Melanocyte of skin (primary cell): ENCODE results near the genes MIER2, FGF22, RNF126 and GRIN3B.

- CAGE, long polyA plus RNA, 2 experiments: no peak in any of the 2 experiments
These were observed 4.4 kb upstream of the PLPP2 start for GRCh38 chr19:295543-296159.

DNA sequence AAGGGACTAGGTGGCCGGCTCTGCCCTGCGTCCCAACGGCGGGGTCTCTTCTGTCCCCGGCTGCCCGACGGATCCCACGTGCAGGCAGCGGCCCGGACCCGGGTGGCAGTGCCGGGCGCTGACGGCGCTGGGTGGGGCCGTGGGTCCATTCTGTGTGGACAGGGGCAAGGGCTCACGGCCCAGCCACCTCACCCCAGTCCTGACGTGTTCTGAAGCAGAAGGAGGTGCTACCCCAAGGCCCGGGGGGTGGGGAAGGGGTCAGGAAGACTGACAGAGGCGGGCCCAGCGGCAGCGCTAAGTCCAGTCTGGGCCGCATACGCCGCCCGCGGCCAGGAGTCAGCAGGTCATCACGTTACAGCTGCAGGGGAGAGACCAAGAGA is 15.1 kb upstream of the PLPP2 start:
- CAGE, long polyA plus RNA, 2 experiments: no peak in any of the 2 experiments

GRCh38 chr19:342477-343074 is 2.0 kb downstream of the MIER2 start:
- CAGE, long polyA plus RNA, 2 experiments: no peak in any of the 2 experiments

- CAGE, long polyA plus RNA, 2 experiments: start-site peak on the minus strand in 1 of 2 experiments, at chr19:344792-344817 at its widest, 34 to 203 reads per replicate
These were observed at the start of gene MIER2 for GRCh38 chr19:344649-345012. Gene MIER2 (minus strand): TSS chr19:344796.

DNA sequence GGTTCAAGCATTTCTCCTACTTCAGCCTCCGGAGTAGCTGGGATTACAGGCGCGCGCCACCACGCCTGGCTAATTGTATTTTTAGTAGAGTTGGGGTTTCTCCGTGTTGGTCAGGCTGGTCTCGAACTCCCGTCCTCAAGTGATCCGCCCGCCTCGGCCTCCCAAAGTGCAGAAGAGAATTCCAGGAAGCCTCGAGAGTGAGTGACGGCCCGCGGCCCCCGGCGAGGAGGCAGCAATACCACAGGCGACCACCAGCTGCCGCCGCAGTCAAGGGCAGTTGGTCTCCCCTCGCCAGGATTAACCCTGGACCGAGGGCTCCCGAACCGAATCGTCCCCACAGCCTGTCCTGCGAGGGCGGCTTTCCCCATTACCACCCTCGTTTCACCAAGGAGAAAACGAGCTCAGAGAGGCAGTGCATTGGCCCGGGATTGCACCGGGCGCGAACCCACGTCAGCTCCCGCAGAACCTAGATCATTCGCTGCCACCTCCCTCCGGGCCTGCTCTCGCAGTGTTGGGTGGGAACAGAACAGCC is 8.1 kb upstream of the THEG start:
- CAGE, long polyA plus RNA, 2 experiments: no peak in any of the 2 experiments

- CAGE, long polyA plus RNA, 2 experiments: no peak in any of the 2 experiments
These were observed 1.1 kb downstream of the SHC2 start for GRCh38 chr19:459444-460497.

DNA sequence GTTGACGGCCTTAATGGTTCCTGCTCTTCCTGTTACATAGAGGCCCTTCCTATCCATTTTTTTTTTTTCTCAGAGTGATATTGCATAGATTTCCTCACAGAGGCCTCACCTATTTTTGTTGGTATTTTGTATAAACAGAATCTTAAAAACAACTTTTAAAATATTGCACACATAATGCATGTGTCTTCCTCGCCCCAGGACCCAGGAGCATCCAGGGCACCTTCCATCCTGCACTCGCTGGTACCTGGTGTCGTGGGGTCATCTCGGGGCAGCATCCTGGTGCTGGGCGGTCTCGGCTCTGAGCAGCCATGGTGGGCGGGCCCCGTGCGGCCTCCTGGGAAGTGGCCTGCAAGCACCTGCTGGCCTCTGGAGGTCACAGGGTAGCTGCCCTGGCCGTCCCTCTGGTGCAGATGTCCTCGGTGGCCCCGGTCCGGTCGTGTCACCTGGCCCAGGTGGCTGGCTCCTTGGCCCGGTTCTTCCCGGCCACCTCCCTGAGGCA is 5.3 kb upstream of the GZMM start:
- CAGE, long polyA plus RNA, 2 experiments: no peak in any of the 2 experiments

- CAGE, long polyA plus RNA, 2 experiments: no peak in any of the 2 experiments
These were observed at the start of gene FGF22 for GRCh38 chr19:639401-640237. Gene FGF22 (plus strand): TSS chr19:639879.

- CAGE, long polyA plus RNA, 2 experiments: no peak in any of the 2 experiments
These were observed 4.6 kb downstream of the RNF126 start for GRCh38 chr19:658261-658942.

- CAGE, long polyA plus RNA, 2 experiments: start-site peak on the minus strand in 1 of 2 experiments, at chr19:663177-663224 at its widest, 51 to 230 reads per replicate
These were observed at the start of gene RNF126 for GRCh38 chr19:663018-664103. Gene RNF126 (minus strand): TSS chr19:663214.

GRCh38 chr19:719714-720356 is 11.1 kb downstream of the PALM start:
- CAGE, long polyA plus RNA, 2 experiments: no peak in any of the 2 experiments

DNA sequence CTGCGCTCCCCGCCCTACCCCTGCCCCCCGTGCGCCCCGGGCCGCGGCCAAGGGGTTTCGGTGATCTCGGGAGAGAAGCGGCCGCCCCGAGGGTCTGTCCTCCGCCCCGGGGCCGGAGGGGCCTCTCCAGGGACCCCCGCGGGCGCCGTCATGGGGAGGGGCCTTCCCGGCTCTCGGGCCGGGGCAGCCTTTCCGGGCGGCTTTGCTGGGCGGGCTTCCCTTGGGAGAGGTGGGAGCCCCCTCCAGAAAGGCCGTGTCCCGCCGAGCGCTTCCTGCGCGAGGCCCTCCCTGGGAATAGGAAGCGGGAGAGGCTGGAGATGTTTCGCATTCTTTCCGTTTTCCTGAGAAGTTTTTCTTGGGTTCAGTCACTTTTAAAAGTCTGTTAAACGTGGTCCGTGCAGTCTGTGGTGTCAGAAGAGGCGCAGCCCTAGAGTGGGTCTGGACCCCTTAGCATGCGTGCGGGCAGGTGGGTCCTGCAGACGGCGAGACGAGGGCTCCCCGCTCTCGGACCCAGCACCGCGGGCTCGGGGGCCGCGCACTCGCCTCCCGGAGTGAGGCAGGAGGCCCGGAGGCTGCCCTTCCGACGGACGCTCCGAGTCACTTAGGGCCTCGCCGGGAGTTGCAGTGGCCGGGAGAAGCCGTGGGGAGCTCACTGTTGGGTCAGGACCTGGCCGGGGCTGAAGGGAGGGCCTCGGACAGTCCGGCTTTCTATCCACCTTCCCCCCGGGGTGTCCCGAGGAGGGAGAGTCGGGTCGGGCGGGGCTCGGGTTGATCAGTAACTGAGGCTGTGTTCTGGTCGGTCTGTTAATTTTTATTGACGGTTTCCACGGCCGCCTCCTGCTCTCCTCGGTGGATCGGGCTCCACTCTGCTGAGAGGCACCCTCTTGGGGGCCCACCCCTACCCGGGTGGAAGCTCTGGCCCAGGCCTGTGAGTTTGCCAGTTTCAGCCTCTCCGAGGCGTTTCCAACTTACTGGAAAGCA is 1.1 kb downstream of the PTBP1 start:
- CAGE, long polyA plus RNA, 2 experiments: no peak in any of the 2 experiments

- CAGE, long polyA plus RNA, 2 experiments: no peak in any of the 2 experiments
These were observed 3.5 kb upstream of the ELANE start for GRCh38 chr19:848515-849053.

DNA sequence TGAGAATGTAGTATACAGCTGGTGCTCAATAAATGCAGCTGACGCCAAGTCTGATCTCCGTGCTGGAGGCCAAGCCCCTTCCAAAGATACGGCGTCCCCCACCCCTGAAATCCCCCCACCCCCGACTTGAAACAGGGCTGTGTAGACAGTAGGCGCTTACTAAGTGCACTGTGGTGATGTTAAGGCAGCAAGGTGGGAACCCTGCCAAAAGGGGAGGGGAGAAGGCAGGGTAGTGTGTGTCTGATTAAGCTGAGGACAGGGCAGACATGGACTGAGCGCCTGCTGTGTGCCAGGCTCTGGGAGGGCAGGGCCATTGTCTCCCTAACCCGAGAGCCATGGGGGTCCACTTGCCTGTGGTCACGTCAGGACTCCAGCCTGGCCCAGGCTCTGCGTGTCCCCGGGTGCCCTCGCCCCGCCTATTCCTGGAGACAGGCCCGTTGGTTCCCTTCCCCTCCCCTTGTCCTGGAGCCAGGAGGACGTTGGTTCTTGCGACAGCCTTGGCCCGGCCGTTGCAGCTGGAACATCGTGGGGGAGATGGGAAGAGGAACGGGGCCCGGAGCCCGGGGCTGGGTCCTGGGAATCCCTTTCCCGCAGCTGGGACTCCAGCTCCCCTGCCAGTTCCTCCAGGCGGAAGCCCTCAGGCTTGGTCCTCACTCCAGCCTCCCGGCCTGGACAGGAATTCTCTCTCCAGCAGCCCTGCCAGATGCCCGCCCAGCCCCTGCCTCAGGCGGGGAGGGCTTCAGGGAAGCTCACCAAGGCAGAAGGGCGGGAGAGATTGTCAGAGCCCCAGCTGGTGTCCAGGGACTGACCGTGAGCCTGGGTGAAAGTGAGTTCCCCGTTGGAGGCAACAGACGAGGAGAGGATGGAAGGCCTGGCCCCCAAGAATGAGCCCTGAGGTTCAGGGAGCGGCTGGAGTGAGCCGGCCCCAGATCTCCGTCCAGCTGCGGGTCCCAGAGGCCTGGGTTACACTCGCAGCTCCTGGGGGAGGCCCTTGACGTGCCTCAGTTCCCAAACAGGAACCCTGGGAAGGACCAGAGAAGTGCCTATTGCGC is 1.6 kb upstream of the ELANE start:
- CAGE, long polyA plus RNA, 2 experiments: no peak in any of the 2 experiments

DNA sequence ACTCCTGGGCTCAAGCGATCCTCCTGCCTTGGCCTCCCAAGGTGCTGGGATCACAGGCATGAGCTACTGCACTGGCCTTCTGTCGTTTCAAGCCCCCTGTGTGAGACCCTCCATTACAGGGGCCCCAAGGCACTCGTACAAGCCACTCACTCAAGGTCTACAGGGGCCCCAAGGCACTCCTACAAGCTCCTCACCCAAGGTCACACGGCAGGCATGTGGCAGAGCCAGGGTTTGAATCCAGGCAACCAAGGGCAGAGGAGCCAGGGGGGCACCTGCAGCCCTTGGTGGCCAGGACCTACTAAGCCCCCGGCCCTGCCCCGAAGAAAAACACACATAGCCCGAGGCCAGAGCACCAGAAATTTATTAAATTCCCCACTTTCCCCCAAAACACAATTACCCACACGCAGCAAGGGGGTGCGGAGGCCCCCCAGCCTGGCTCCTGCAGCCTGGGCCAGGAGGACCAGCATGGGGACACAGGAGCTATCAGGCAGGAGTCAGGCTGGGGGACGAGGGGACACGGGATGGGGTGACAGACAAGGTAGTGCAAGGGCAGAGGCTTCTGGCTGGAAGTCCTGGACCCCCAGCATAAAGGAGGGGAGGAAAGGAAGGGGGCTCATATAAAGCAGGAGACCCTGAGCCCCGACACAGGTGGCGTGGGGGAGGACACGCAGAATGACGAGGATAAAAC is 3.3 kb upstream of the MED16 start:
- CAGE, long polyA plus RNA, 2 experiments: no peak in any of the 2 experiments

GRCh38 chr19:959981-960378 is 24.2 kb upstream of the WDR18 start:
- CAGE, long polyA plus RNA, 2 experiments: no peak in any of the 2 experiments

GRCh38 chr19:966432-966960 is 17.6 kb upstream of the WDR18 start:
- CAGE, long polyA plus RNA, 2 experiments: no peak in any of the 2 experiments

GRCh38 chr19:1000207-1000420 is at the start of gene GRIN3B:
Gene GRIN3B (plus strand): TSS chr19:1000419.
- CAGE, long polyA plus RNA, 2 experiments: no peak in any of the 2 experiments

GRCh38 chr19:1028063-1029034 is 1.9 kb downstream of the CNN2 start:
- CAGE, long polyA plus RNA, 2 experiments: no peak in any of the 2 experiments

DNA sequence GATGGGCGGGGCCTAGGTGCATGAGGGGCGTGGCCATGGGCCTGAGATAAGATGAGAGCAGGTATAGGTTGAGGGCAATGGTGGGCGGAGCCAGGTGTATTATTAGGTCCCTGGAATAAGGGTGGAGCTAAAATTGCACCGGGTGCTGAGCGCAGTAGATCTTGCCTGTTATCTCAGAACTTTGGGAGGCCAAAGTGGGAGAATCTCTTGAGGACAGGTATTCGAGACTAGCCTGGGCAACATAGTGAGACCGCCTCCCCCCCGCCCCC is 5.4 kb downstream of the ABCA7 start:
- CAGE, long polyA plus RNA, 2 experiments: no peak in any of the 2 experiments